Metastatic Liver Carcinoma in the Lung (tissue), 2 donors: ENCODE results near the genes ANGPTL4 and ZNF414.

GRCh38 chr19:7873252-7873536, 996 bp downstream of the PRR36 start:
- PRO-cap, 2 experiments, result no peak in any of the 2 experiments

GRCh38 chr19:7873537-7874102, 570 bp downstream of the PRR36 start:
- PRO-cap, 2 experiments, result no peak in any of the 2 experiments

DNA sequence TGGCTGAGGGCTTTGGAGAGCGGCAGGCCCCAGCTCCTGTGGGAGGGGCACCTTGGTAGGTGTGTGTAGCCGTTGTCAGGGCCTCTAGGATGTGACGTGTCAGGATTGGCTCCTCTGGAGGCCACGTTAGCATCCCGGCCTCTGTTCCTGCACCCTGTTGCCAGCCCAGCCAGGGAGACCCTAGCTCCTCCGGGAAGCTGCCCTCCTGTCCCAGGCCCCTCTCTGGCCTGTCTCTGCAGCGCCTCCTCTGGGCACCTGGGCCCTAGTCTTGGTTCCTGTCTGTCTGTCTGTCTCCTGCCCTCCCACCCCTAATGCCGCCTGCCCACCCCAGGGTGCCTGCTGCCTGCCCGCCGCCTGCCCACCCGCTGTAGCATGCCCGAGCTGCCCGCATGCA, 4.9 kb downstream of the MAP2K7 start:
- PRO-cap, 2 experiments, result no peak in any of the 2 experiments

DNA sequence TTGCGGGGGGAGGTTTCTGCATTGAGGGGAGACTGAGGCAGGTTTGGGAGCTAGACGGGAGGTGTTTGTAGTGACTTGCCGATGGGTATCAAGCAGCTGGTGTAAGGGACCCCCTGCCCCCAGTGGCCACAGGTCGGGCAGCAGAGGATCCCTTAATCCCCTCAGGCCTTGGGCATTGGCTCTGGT, 206 bp upstream of the TGFBR3L start:
- PRO-cap, 2 experiments, result no peak in any of the 2 experiments

DNA sequence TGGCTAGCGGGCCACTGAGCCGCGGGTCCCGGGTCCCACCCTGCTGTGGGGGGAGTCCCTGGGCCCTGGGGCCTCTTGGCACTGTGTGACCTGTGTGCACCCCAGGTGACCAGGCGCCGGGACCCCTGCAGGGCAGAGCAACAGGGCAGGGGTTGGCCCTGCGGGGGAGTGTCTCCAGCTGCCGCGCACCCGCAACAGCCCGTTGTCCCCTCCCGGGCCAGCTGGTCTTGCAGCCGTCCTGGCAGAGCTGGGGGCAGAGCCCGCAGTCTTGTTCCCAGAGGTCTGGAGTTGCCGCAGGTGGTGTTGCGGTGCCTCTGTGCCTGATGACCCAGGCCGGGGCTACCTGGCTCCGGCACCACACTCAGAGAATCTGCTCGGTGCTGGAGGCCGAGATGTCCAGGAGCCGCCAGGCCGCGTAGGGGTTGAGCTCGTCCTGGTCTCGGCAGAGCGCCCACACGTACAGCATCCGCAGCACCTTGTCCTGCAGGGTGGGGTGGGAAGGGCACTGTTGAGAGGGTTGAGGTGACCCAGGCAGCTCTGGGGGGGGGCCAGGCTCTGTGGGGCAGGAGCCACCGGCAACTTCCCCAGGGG, 986 bp upstream of the CTXN1 start:
- PRO-cap, 2 experiments, result no peak in any of the 2 experiments

DNA sequence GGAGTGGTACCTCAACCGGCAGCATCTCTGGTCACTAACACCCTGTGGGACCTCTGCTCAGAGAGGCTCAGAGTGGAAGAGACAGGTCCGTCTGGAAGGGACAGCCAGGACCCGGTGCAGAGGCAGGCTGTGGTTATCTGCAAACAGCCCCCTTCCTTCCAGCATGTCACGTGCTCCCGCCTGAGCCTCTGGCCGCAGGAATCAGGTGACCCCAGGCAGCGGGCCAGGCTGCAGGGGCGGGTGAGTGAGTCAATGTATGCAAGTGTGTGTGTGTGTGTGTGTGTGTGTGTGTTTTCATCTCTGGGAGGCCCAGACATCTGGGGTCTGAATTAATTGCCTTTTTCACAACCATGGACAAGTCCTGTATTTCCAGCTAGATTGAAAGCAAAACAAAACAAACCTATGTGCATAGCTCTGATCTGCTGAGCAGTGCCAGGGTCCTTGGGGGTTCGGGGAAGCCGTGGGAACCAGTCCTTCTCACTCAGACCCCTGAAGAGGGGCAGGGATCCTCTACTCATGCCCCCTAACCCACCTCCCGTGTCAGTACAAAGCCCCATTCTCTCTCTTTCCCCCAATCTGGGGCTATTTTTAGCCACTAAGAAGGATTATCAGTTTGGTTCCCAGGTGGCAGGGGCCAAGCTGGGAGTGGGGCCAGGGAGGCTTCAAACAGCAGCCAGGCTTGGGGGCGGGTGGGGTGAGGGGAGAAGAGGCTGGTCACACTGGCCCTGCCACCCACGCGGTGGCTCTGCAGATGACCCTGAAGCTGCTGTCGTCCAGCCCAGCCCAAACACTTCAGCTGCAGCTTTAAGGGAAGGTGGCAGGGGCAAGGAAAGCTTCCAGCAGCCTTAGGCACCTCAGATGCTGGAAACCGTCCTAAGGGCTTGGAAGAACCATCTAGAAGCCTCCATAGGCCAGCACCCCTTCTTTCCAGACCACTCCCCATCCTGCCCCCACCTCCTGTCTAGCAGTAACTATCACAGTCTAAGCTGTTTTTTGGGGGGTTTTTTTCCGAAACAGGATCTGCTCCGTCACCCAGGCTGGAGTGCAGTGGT, 31.5 kb downstream of the CERS4 start:
- PRO-cap, 2 experiments, result peak in 1 of 2 experiments; most common minus-strand start position 116 of the sequence (in 1)

DNA sequence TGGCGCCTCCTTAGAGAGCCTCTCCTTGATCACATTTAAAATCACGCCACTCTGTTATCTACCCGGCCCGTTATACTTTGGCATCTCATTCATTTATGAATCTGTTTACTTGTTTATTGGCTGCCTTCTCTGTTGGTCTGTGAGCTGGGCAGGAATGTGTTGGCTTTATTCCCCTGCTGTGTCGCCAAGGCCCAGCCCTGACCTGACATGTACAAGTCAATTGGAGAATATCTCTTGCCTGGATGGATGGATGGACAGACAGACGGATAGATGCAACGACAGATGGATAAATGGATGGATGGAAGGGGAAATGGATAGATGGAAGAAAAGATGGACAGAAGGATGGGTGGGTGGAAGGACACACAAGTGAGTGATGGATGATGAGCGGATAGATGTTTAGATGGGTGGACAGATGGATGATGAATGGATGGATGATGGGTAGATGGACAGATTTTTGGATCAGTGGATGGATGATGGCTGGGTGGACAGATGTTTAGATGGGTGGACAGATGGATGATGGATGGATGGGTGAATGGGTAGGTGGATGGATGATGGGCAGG, 39.0 kb downstream of the CERS4 start:
- PRO-cap, 2 experiments, result no peak in any of the 2 experiments

DNA sequence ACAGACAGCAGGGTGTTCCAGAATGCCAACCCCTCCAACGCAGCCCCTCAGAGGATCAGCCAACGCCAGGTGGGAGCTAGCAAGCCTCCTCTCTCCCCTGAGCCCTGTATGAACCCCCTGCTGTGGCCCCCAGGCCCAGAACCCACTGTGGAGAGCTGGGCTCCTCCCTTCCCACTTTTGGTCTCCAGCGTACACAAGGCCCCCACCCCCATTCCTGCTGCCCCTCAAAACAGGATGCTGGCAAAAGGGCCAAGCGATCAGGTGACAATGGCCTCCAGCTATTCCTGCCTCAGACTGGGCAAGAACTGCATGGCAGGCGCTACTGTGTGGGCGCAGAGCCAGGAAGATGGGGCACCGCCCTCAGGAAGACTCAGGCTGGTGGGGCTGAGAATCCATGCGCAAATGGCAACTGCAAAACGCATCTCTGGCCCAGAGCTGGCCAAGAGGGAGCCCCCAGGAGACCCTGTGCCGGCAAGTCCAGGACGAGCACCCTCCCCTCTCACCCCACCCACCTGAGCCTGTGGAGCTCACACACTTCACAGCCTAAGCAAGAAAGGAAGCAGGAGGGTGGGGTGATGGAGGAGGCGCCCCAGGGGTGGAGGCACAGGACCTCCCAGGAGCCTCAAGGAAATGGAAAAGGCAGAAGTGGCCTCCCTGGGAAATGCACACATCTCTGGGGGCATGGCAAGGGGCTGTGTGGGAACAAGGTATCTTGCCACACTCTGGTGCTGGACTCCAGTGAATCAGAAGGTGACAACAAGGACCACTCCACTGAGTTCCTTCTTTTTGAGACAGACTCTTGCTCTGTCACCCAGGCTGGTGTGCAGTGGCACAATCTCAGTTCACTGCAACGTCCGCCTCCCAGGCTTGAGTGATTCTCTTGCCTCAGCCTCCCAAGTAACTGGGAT, 3.8 kb upstream of the CD320 start:
- PRO-cap, 2 experiments, result no peak in any of the 2 experiments

GRCh38 chr19:8322550-8322807, 1.2 kb downstream of the RPS28 start:
- PRO-cap, 2 experiments, result no peak in any of the 2 experiments

GRCh38 chr19:8324528-8324871, 3.2 kb downstream of the RPS28 start:
- PRO-cap, 2 experiments, result no peak in any of the 2 experiments

DNA sequence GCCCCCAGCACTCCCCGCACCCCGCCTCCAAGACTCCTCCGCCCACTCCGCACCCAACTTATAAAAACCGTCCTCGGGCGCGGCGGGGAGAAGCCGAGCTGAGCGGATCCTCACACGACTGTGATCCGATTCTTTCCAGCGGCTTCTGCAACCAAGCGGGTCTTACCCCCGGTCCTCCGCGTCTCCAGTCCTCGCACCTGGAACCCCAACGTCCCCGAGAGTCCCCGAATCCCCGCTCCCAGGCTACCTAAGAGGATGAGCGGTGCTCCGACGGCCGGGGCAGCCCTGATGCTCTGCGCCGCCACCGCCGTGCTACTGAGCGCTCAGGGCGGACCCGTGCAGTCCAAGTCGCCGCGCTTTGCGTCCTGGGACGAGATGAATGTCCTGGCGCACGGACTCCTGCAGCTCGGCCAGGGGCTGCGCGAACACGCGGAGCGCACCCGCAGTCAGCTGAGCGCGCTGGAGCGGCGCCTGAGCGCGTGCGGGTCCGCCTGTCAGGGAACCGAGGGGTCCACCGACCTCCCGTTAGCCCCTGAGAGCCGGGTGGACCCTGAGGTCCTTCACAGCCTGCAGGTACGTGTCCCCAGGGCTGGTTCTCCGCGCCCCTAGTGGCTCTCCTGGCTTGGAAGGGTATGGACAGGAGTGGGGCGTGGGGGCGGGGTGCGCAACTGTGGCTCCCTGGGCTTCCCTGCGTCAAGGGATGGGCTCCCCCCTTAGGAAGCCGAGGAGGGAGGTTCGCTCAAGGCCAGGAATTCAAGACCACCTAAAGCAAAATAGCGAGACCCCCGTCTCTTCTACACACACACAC, at the start of gene ANGPTL4:
Gene ANGPTL4, plus strand, starts transcription at position 89 of the 808 bp plus-strand sequence.
- PRO-cap, 2 experiments, result peak in 2 of 2 experiments; most common plus-strand start position 90 of the sequence (in 2); most common minus-strand start position 317 of the sequence (in 2)

- PRO-cap, 2 experiments, result peak in 2 of 2 experiments; most common plus-strand start chr19:8514232 (in 2); most common minus-strand start chr19:8514167 (in 2)
These were observed at the start of gene ZNF414 for GRCh38 chr19:8513371-8514517. TSS of gene ZNF414 (minus strand) at chr19:8514167.

DNA sequence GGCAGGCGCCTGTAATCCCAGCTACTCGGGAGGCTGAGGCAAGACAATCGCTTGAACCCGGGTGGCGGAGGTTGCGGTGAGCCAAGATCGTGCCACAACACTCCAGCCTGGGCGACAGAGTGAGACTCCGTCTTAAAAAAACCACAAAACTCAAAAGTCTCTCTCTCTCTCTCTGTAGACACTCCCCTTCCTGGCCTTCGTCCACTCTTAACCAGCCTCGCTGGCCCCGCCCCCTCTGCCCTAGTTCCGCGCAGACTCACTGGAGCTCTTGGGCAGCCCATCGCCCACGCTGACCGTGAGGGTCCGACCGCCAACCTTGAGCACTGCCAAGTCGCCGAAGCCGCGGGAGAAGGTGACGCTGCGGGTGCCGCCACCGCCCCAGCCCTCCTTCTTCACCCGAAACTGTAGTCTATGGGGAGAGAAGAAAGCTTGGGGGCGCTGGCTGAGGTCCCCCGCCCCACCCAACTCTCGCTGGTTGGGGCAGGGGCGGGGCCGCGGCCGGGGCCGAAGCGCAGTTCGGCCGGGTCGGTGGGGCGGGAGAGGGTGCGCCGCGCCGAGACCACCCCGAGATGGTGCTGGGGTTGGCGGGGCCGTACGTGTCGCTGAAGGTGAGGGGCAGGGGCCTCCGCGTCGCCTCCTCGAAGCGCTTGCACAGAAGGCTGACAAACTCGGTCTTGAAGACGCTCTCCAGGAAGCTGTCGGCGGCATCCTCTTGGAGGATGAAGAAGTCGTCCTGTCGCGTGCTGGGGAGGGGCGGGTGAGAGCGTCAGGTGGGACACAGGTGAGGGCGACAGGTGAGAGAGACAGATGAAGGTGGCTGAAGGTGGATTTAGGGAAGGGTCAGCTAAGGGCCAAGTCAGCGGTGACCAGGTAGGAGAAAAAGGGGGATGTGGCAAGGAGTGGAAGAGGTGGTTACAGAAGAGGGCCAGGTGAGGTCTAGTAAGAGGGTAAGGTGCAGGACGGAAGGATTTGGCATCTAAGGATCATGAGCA, 12.5 kb upstream of the ZNF414 start:
- PRO-cap, 2 experiments, result peak in 2 of 2 experiments; most common plus-strand start position 253 of the sequence (in 2); most common minus-strand start position 152 of the sequence (in 2)

GRCh38 chr19:8569048-8569821, 8.0 kb downstream of the MYO1F start:
- PRO-cap, 2 experiments, result no peak in any of the 2 experiments

- PRO-cap, 2 experiments, result no peak in any of the 2 experiments
These were observed 14.9 kb upstream of the MYO1F start for GRCh38 chr19:8591838-8592910.

GRCh38 chr19:8631271-8631819, 912 bp downstream of the NFILZ start:
- PRO-cap, 2 experiments, result peak in 1 of 2 experiments; most common minus-strand start chr19:8631473 (in 1)

DNA sequence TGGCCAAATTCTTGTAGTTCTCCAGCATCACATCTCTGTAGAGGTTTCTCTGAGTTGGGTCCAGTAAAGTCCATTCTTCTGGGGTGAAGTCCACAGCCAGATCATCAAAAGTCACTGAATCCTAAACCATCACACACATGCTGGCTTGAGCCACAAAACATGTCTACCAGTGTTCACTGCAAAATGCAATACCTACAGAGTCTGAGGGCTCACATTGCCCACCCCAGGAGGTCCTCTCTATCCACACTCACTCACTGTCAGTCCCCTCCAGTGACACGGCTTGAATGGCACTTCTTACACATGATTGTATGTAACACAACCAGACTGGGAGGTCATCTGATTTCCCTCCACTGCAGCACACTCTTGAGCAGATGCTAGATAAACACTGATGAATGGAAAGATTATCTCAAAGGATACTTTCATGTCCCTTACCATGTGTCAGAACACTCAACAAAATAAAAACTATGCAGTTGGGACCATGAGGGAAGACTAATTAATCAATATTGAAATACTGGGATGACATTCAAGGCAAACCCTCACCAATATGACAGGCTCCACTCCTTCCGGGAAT, 16.8 kb downstream of the ZNF266 start:
- PRO-cap, 2 experiments, result no peak in any of the 2 experiments

- PRO-cap, 2 experiments, result no peak in any of the 2 experiments
These were observed 17.0 kb downstream of the ZNF562 start for GRCh38 chr19:9657840-9658360.

GRCh38 chr19:9858020-9858488, 22.9 kb downstream of the PIN1 start:
- PRO-cap, 2 experiments, result no peak in any of the 2 experiments

- PRO-cap, 2 experiments, result no peak in any of the 2 experiments
These were observed 7.0 kb downstream of the RDH8 start for GRCh38 chr19:10020354-10020698.